Occipital lobe (tissue), 2 donors: ENCODE results near the gene ZNF827.

GRCh38 chr4:145480332-145480838, 1.3 kb upstream of the SMAD1 start:
- RAMPAGE, long total RNA, result no peak

GRCh38 chr4:145480987-145481395, 662 bp upstream of the SMAD1 start:
- RAMPAGE, long total RNA, result no peak

GRCh38 chr4:145488925-145490214, 7.7 kb downstream of the SMAD1 start:
- RAMPAGE, long total RNA, result no peak

GRCh38 chr4:145536470-145537161, 55.0 kb downstream of the SMAD1 start:
- RAMPAGE, long total RNA, result no peak

DNA sequence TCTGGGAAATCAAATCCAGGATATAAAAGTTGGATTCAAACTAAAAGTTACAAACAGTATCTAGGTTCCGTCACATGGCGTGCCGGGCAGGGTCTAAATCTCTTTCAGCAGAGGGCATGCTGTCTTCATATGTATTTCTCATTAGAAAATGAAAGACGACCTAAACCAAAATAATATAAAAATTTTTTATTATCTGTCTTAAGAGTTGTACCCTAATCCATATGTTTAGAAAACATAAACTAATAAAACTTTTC, 579 bp downstream of the MMAA start:
- RAMPAGE, long total RNA, result no peak

DNA sequence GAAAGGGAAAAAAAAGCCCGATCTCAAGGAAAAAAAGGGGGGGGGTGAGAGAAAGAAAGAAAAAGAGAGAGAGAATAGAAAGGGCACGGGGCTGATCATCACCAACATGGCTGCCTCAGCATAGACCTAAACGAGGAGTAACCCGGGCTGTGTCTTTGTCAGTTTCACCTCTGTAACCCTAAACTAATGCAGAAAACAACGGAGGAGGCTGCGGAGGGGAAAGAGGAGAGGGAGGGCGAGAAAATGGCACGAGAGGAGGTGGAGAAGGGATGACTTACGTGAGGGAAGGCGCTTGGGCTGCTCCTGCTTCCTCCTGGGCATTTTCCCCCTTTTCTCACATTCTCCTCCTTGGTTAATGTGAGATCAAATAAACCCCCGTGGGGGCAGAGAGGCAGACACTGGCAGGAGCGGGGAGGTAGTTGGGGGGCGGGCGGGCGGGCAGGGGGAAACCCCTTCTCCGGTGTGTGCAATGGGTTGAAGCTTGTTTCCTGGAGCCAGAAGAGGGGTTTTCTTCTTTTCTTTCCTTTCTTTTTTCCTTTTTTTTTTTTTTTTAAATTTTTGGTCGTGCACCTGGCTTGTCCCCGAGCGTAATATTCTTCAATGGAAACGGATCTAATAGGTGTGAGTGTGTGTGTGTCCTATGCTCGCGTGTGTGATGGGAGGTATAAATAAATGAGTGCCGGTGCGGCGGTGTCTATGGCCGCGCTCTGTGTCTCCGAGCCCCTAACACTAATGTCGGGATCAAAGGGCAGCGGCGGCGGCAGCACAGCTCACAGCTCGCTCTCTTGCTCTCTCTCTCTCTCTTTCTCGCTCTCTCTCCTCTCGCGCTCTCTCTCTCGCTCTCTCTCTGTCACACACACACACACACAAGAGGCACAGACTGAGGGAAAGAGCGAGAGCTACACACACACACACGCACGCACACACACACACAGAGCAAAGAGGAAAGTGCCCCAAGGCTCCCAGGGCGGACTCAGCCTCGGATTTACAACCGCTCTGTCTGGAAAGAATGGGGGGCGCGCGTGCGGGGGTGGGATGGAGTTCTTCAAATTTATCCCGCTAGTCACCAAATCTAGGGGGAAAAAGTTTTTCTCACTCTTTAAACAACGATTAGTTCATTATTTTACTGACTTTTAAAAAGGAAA, at the start of gene ZNF827:
Gene ZNF827, minus strand, starts transcription at position 737 of the 1,145 bp plus-strand sequence.
- RAMPAGE, long total RNA, result start-site peak on the minus strand centred at position 360 of the sequence, 99 bp wide, 8 and 28 reads in 2 replicates; start-site peak on the minus strand centred at position 860 of the sequence, 325 bp wide, 37 and 51 reads in 2 replicates

DNA sequence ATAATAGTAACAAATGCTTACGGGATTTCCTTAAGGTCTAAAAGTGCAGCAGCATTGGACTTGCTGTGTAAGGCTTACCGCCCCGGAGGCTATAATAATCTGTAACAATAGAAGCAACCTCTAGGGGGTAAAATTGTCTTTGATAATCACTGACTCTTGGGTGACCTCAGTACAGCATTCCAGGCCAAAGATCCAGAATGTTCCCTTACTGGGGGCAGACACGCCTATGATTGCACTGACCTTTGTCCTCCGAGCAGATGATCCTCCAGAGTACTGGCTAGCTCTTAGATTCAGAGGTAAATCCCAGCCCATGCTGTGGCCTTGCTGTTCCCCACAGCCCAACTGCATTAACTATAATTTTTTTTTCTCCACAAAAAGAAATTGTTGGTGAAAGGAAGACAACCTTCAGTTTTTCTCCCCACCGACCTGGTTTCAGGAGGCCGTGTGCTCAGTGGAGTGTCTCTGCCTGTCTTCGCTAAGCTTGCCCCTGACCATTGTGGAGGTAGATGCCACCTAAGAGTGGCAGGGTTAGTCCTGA, 16.6 kb downstream of the LSM6 start:
- RAMPAGE, long total RNA, result no peak

DNA sequence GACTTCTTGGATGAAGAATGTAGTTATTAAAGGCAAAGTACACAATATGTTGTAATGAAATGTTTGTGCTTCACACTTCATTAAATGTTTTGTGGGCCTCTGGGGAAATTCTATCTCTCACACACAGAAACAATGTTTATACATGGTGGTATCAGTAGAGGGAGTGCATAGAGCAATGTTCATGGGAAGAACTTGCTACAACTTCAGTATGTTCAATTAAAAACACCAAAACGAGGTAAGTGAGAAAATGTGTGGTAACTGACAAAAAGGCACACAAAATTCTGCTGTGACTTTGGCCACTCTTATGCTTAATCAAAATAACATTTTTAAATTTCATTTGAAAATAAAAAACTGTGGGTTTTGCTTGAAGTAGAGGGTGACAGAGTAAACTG, 111.3 kb upstream of the TTC29 start:
- RAMPAGE, long total RNA, result no peak

DNA sequence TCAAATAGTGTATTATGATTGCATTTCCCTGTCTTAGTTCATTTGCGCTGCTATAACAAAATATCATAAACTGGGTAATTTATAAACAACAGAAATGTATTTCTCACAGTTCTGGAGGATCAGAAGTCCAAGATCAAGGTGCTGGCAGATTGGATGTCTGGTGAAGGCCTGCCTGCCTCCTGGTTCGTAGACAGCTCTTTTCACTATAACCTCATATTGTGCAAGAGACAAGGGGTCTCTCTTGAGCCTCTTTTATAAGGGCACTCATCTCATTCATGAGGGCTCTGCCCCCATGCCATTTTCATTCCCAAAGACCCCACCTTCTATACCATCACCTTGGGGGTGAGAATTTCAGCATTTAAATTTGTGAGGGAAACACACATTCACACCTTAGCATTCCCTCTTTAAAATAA, 129.3 kb upstream of the EDNRA start:
- RAMPAGE, long total RNA, result no peak

DNA sequence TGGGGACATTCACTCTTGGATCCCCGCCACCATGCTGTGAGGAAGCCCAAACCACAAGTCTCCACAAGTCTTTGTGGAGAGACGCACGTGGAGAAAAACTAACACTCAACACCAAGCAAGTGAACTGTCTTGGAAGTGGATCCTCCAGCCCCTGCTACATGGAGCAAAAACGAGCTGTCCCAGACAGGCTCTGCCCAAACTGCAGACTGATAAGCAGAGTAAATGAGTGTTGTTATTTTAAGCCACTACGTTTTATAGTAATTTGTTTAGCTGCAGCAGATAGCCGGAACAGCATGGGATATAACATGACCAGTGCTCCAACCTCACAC, 982 bp upstream of the EDNRA start:
- RAMPAGE, long total RNA, result no peak

GRCh38 chr4:147680825-147681368, 3.1 kb downstream of the PRMT9 start:
- RAMPAGE, long total RNA, result no peak

DNA sequence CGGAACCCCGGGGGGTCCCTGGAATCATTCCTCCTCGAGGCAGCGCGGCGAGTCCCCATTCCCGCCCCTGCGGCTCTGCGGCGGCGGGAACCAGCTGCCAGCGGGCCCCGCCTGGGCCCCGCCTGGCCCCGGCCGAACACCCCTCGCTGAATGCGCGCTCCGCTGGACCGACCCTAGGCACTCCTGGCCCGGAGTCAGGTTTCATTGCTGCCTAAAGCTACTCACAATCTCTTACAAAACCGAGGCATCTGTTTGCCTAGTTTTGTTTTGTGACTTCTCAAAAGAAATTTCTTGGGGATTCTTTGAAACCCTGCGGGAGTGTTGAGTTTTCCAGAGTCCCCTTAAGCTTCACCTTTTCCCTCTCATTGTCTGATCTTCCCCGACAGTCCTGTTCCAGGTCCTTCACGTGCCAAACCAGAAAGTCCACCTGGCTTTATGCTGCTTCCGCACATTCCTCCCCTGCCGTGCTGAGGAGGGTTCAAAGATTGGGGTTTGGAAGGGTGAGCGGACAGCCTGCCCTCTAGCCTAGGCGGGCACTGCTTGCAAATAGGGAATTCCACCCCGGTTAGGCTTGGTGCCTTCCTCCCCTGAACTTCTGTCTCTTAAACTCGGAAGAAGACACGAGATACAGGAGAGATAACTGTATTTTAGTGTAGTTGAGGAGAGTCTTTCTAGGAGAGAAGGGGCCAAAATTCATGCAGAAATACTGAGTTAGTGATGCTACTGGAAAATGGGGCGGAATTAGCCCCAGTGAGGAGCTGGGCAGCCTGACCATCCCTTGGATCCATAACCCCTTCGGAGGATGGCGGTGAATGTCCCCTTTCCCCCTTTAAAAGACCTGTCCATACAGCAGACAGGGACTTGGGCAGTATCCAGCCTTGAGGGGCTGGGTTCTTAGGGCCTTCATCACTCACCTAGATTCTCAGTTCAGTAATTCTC, 979 bp downstream of the ARHGAP10 start:
- RAMPAGE, long total RNA, result no peak

DNA sequence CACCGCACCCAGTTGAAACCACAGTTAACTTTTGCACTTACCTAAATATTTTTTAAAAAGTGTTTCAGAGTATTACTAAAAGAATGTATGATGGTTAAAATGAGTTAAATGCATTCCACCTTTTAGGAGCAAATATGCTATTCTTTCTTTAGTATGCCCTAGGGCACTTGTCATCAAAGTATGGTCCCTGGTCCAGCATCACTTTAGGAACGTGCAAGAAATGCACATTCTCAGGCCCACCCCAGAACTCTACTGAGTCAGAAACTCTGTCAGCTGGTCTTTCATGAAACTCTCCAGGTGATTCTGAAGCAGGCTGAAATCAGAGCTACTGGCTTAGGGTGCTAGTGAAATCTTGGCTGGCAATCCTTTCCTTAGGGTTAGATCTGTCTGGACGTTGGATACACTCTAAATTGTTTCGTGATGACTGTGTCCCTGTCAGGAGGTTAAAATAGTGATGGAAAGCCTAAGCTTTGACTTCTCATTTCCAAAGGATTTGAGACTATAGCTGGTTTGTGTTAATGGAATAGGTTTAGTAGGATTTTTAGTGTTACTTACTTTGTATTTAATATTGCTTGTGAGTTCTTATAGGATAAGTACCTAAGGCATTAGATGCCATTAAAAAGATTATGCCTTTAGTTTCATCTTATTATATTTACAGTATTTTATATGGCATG, 99.1 kb downstream of the ARHGAP10 start:
- RAMPAGE, long total RNA, result no peak

DNA sequence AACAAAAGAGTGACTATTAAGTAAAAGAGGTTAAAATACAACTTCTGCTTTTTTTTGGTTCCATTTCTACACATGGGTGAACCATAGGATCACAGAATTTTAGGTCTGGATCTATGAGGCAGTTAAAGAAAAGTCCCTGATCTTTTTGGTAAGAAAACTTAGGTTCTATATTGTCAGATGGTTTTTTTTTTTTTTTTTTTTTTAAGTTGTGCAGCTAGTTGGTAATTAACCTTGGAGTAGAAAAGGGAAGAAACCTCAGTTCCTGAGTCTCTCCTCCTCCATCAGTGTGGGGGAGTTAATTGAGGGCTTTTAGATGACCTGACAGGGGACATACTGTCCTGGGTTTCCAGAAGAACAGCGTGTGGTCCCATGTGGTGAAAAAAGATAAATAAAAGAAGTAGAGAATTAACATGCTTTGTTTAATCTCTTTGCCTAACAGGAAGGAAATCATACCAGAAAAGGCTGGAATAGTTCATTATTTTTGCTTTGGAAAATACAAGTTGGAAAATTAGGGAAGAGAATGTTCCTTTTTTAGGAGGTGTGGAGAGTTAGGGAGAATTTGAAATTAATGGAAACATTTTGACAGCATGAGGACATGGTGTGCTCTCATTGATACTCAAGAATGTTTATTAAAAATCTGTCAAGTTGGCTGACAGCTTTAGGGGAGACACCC, 123.8 kb downstream of the ARHGAP10 start:
- RAMPAGE, long total RNA, result no peak

DNA sequence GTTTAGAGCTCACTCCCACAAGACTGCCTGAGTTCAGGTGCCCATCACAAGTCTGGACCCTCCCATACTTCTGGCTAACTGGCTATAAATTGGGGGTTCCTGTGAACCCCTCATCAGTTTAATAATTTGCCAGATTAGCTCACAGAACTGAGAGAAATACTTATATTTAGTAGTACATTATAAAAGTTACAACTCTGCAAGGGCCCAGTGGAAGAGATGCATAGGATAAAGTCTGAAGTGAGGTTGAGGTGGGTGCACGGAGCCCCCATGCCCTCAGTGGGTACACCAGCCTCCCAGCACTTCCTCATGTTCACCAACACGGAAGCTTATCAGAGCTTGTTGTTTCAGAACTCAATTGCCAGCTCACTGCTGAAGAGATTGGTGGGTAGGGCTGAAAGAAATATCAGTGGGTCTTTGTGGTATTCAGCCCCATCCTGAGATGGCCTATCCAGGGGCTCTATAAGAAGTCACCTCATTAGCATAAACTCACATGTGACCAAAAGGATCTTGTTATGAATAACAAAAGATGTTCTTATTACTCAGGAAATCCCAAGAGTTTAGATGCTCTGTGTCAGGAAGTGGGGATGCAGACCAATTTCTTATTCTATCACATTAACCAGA, 177.2 kb downstream of the ARHGAP10 start:
- RAMPAGE, long total RNA, result no peak

- RAMPAGE, long total RNA, result no peak
Observed at GRCh38 chr4:147921717-147922405, 190.0 kb downstream of the ARHGAP10 start.

DNA sequence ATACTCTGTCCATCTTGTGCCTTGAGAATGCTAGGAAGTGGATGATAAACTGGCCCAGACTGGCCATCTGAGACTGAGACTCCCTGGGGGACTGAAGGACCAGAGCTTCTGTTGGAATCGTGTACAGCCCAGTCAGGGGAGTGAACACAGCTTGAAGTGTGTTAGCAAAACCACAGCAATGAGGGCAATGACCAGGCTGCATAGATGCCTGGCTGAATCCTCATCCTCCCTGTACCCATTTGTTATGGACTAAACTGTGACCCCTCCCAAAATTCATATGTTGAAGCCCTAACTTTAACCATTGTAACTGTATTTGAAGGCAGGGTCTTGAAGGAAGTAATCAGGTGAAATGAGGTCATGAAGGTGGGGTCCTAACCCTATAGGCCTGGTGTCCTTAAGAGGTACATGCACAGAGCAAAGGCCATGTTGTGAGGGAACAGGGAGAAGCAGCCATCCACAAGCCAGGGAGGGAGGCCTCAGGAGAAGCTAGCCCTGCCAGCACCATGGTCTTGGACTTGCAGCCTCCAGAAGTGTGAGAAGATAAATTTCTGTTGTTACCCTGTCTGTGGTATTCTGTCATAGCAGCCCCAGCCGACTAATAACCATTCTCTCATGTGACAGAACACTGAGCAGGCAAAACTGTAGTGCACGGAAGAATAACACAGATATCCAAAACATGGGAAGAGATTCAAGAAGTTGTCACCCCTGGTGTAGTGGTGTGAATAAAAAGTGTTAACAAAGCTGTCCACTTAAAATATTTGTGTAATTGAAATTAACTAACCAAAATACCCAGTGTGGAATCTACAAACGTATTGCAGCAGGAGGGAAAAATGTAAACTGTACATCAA, 264.8 kb downstream of the ARHGAP10 start:
- RAMPAGE, long total RNA, result no peak

- RAMPAGE, long total RNA, result no peak
Observed at GRCh38 chr4:148023851-148024189, 291.9 kb downstream of the ARHGAP10 start.

DNA sequence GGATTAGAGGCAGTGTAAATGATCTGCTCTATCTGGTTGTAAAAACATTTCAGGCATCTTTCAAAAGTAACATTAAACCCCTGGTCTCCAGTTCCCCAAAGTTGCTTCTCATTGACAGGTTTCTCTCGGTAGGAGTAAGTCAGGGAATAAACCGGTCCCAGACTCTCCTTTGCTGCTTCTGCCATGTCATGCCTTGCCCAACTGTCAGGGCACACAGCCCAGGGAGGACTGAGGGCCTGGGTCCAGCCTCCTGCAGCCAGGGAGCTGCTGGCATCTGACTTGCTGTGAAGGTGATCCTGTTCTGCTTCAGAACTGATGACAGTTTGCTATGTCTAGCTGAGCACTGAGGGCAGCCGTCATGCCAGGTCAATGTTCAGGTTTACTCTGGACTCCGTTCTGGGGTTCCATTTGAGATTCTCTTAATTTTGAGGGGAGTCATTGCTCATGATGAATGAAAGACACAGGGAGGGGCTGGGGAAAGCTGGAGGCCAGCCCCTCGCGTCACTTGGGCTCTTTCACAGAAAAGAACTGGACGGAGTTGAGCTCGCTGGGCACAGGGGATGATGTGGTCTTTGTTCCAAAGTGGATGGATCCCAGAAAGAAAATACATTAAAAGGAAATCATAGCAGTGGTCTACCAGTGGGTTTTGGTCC, 312.4 kb downstream of the ARHGAP10 start:
- RAMPAGE, long total RNA, result no peak

DNA sequence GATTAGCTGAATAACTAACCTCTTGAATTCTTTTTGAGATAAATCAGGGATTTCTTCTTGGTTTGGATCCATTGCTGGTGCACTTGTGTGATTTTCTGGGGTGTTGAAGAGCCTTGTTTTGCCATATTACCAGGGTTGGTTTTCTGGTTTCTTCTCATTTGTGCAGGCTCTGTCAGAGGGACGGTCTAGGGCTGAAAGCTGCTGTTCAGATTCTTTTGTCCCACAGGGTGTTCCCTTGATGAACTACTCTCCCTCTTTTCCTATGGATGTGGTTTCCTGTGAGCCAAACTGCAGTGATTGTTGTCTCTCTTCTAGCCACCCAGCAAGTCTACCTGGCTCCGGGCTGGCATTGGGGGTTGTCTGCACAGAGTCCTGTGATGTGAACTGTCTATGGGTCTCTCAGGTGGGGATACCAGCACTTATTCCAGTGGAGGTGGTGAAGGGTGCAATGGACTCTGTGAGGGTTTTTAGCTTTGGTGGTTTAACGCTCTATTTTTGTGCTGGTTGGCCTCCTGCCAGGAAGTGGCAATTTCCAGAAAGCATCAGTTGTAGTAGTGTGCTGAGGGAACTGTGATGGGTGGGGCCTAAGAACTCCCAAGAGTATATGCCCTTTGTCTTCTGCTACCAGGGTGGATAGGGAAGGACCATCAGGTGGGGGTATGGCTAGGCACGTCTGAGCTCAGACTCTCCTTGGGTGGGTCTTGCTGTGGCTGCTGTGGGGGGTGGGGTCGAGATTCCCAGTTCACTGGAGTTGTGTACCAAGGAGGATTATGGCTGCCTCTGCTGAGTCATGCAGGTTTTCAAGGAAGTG, 250.1 kb downstream of the NR3C2 start:
- RAMPAGE, long total RNA, result no peak